Metanephros (tissue), 2 donors: ENCODE results near the genes OGFOD2 and MTRFR.

DNA sequence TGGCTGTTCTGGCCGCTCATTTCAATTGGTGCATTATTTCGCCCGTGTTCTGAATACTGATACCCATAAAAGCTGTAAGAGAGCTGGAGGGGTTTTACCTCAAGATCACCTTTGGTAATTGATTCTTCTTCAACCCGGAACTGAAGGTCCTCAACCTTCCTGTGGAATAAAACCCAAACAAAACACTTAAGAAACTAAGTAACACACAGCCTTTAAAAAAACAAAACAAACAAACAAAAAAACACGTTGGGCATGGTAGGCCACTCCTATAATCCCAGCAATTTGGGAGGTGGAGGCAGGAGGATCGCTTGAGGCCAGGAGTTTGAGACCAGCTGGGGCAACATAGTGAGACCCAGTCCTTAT is 69.9 kb downstream of the CLIP1 start:
- RAMPAGE, long total RNA, result no peak

GRCh38 chr12:122502897-122503381 is 2.2 kb upstream of the ZCCHC8 start:
- RAMPAGE, long total RNA, result no peak

GRCh38 chr12:122727750-122728521 is 2.7 kb downstream of the HCAR1 start:
- RAMPAGE, long total RNA, result no peak

DNA sequence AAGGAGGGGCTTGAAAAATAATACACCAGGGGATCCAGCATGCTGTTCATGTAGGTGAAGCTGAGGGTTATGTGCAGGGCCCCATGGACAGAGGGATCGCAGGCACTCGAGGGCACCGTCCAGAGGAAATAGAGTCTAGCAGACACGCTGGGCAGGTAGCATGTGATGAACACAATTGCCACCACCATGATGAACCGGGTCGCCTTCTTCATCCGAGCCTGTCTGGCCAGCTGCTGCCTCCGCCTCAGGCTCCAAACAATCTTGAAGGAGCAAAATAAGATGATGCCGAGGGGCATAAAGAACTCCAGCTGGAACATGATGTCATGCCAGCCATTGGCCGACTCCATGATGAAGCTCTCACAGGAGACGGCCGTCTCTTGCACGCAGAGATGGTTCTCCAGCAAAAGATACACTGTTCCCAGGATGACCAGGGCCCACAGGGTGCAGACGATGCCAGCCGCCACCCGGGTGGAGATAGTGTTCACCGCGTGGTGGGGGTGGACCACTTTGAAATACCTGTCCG is 1.1 kb downstream of the HCAR1 start:
- RAMPAGE, long total RNA, result no peak

- RAMPAGE, long total RNA, result no peak
Measured at GRCh38 chr12:122813252-122813796, 21.9 kb upstream of the HIP1R start.

DNA sequence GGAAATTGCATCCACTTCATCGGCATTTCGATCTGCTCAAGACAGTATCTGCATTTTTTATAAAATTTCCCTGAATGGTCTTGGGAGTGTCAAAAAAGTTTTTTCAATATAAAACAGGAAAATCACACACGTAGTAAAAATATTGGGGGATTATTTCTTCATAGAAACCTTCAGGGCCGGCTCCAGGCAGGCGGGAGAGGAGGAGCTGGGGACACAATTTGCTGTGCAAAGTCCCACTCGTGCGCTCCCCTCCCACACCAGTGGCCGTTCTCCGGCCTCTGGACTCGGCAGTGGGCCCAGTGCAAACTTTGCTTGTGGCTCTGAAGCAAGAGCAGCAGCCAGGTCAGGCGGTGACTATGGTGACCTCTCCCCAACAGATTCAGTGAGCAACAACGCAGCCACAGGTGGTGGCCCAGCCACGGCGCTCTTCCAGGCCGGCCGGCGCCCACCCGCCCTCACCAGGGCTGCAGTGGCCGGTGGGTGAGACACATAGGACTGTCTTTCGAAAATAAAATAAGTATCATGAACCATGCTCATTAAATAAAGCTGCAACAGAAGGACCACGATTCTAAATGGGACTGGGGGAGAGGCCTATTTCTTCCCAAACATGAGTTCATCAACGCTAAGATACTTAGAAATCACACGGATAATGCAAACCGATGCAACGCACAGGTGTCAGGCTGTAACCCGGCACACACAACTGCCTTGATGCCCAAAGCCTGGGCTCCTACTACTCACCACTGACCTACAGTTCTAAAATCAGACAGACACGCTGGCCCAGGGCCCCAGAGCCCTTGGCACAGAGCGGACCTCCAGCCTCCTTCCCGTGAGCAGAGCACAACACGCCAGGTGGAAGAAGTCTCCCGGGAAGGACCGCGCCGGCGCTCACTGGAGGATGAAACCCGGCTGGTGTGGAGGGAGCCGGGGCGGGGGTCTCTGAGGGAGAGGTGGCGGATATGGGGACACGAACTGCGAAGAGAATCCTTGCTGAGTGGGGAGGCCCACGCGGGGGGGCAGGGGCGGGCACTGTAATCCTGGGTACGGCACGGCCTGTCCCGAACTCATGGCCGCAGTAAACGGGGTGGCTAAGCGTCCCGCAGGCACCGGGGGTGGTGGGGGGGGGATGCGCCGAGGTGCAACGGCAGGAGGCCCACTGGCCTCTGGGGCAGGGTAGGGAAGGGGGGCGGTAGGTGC is 29.3 kb downstream of the VPS37B start:
- RAMPAGE, long total RNA, result no peak

- RAMPAGE, long total RNA, result no peak
Measured at GRCh38 chr12:122975006-122975434, at the start of gene OGFOD2. TSS of gene OGFOD2 (plus strand) at chr12:122975244.

DNA sequence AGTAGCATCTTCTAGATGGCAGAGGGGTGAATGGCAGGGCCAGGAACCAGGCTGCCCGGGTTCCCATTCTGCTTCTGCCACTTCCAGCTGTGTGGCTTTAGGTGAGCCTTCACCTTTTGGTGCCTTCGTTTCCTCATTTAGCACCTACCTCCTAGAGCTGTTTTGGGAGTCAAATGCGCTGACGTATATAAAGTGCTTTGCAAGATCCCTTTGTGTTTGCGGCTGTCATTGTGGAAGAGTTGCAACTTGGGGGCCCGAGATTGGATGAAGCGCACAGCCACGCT is 701 bp upstream of the ARL6IP4 start:
- RAMPAGE, long total RNA, result no peak

- RAMPAGE, long total RNA, result no peak
Measured at GRCh38 chr12:122984030-122984179, 3.4 kb downstream of the ARL6IP4 start.

GRCh38 chr12:123005053-123005807 is 24.7 kb downstream of the ARL6IP4 start:
- RAMPAGE, long total RNA, result no peak

- RAMPAGE, long total RNA, result no peak
Measured at GRCh38 chr12:123071020-123071859, 79.7 kb downstream of the PITPNM2 start.

DNA sequence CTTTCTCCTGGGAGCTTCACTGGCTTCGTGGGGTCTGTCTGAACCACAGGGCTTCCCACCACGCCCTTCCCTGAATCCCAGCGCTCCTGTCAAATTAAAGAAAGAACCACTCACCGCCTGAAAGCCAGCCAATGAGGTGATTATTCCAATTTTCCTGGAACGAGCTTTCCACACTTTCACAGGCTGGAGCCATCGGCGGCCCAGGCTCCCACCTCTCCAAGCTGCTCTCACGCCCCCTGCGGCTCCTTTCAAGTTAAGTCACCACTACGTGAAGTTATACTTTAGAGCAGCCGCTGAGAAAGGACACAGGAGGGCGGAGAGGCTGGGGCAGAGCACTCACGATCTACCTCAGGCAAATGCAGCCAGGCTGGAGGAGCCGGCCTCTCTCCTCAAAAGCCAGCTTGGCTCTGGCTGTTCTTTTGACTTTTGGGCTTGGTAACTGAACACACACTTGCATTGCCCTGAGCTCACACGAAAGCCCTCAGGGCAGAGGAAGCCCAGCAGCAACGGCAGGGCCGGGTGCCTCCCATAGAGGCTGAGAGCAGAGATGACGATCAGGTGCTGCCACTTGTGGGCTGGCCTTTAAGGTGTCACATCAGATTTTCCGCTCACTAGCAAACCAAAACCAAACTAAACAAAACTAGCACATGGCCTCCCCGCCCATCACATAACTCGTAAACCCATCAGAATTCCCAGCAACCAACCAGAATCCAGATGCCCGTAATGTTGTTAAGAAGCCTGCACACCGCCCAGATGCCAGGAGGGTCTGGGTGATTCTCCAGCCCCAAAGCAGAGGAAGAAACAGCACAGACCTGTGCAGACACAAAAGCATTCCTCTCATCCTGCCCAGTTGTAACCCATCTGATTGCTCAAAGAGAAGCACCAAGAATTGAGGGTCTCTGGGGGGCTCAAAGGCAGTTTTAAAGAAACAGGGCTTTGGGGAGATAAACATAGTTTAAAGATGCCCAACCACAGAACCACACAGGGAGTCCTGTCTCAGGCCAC is 75.1 kb downstream of the PITPNM2 start:
- RAMPAGE, long total RNA, result no peak

- RAMPAGE, long total RNA, result no peak
Measured at GRCh38 chr12:123149069-123150035, 1.5 kb downstream of the PITPNM2 start.

GRCh38 chr12:123233300-123234006 is at the start of gene MTRFR:
TSS of gene MTRFR (plus strand) at chr12:123233436.
- RAMPAGE, long total RNA, result start-site peak on the plus strand at chr12:123233385-123233490, 1,034 and 266 reads in 2 replicates

DNA sequence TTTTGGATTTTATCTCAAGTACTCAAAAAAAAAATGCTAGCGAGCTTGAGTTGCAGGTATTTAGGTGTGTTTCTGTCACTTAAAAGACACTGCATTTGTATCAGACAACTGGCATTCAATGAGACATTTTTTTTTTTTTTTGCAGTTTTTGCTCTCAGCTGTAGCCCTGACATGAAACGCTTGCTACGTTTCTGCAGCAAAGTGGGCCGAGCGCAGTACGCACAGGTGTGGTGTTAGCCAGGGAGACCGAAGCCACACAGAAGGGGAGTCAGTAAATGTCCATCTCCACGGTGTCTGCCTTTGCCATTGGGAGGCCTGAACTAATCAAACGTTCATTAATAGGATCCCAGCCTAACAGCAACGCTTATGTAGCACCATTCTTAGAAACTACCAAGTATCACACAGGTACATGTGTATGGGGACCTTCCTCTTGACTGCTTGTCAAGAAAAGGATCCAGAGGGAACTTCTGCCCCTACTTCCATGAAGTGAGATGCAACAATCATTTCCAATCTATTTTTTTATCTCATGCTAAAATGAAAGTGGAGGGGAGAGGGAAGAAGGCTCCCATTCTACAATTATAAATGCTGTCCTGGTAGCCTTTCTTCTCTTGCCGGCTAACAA is 20.4 kb upstream of the CDK2AP1 start:
- RAMPAGE, long total RNA, result no peak

- RAMPAGE, long total RNA, result no peak
Measured at GRCh38 chr12:123478714-123479207, 20.8 kb downstream of the SNRNP35 start.

GRCh38 chr12:123510746-123511785 is 22.5 kb downstream of the RILPL1 start:
- RAMPAGE, long total RNA, result no peak

DNA sequence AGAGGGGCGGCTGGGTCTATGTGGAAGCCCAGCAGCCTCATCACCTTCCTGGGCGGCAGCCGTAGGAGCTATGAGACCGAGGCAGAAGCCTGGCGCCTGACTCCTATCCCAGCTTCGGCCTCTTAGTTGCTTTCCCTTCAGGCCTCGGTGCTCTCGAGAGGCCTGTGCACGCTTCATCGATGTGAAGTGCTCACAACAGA is 20.2 kb downstream of the RILPL1 start:
- RAMPAGE, long total RNA, result no peak

DNA sequence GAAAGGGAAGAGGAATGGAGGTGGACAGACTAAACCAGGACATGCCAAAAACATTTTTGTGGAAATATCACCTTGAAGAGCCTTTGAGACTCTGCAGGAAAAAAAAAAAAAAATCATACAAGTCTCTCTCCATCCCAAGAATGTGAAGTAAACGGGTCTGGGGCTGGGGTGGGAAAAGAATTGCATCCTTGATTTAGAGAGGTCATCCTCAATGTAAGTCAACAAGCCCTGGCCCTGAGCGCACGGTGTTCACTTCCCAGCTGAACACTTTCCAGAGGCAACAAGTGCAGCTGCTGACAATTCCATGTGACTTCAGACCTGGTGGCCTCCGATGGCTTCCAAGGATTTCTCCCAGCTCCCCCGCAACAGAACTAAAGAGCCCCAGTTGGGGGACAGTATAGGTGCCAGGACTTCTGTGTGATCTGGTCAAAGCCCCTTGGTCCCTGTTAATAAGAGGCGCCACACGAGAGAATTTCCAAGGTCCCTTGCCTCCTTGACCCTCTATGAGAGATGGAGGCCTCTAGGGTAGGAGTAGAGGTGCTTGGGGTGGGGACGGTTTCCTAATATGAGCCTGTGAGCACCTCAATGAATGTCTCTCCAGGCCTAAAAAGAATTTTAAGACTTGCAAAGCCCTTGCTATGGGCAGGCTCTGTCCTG is 2.4 kb downstream of the RILPL1 start:
- RAMPAGE, long total RNA, result no peak

DNA sequence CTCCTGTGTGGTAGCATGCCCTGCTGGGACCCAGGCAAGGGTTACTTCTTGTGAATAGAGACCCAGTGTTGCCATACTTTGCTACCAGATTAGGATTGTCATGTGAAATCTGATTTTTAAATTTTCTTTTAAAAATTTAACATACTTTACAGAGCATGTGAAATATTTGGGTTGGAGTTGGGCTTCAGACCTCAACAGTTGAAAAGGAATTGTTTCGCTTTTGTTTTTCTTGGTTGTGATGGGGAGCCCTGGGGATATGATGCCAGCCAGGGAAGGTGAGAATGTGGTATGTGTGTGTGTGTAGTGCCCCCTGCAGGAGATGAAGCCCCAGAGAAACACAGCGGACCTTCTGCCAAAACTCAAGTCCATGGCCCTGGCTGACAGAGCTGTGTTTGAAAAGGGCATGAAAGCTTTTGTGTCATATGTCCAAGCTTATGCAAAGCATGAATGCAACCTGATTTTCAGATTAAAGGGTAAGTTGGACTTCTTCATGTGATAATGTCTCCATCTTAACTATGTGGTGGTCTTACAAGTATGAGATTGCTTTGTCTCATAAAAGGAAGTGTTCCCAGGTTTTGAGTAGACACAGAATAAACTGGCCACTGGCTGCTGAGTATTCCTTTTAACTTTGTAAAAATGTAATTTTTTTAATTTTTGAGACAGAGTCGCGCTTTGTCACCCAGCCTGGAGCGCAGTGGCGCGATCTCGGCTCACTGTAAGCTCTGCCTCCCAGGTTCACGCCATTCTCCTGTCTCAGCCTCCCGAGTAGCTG is 14.9 kb downstream of the EIF2B1 start:
- RAMPAGE, long total RNA, result no peak